Bronchus (tissue), 1 donor: ENCODE data around the gene ENPP4.

GRCh38 chr6:43929495-43929941, 159.5 kb downstream of the VEGFA start:
- PRO-cap = no peak

- PRO-cap = no peak
Observed at GRCh38 chr6:43970863-43971953, 156.0 kb downstream of the MRPL14 start.

DNA sequence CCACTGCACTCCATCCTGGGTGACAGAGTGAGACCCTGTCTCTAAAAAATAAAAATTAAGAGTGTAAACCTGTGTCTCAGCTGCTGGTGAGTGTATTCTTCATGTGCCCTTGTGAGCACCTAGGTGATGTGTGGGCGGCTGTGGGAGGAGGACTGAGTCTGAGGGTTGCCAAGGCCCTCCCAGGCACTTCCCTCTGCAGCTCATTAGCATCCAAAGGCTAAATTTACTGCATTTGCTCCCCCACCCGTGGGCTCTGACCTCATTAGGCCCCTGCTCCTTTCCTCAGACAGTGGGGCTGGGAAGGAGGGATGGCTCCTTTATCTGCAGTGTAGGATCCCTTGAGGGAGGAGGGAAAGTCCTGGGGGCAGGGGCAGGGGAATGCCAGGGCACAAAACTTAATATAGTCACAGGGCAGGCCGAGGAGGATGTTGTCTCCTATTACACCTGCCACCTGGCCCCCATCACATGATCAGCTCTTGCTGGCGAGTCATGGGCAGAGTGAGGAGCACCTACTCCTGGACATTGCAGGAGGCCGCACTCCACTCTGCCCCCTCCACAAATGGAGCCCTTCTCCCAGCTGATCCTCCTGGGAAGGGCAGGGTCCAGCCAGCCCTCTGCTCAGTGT, 133.3 kb downstream of the MRPL14 start:
- PRO-cap = unidirectional peak, plus-strand start at position 479 of the sequence

DNA sequence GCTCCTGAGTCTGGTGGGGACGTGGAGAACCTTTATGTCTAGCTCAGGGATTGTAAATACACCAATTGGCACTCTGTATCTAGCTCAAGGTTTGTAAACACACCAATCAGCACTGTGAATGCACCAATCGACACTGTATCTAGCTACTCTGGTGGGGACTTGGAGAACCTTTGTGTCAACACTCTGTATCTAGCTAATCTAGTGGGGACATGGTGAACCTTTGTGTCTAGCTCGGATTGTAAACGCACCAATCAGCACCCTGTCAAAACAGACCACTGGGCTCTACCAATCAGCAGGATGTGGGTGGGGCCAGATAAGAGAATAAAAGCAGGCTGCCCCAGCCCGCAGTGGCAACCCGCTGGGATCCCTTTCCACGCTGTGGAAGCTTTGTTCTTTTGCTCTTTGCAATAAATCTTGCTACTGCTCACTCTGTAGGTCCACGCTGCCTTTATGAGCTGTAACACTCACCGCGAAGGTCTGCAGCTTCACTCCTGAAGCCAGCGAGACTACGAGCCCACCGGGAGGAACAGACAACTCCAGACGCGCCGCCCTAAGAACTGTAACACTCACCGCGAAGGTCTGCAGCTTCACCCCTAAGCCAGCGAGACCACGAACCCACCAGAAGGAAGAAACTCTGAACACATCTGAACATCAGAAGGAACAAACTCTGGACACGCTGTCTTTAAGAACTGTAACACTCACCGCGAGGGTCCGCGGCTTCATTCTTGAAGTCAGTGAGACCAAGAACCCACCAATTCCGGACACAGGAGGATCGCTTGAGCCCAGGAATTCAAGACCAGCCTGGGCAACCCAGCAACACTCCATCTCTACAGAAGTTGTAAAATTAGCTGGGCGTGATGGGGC, 128.5 kb downstream of the MRPL14 start:
- PRO-cap = no peak

- PRO-cap = no peak
Observed at GRCh38 chr6:44041419-44042106, 85.7 kb downstream of the MRPL14 start.

DNA sequence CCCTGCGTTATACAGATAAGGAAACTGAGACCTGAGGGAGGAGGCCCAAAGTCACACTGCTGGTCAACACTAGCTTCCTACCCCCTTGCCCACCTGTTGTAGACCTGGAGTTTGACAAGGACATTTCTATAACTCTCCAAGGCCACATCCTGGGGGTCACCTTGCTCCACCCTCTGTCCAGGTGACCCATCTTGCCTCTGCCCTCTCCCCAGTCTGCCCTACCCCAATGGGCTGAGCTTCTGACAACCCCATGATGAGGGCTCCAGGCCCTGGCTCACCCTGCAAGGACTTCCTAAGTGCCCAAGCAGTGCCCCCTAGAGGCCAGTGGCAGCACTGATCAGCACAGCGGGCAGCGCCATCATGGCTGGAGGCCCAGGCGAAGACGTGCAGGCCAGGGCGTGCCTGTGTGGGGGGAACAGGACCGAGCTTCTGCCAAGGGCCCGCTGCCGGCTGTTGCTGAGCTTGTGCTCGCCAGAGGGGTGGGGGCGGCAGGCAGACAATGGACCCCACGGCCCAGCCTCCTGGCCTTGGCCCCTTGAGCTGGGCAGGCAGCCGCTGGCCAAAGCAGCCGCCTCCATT, 64.5 kb downstream of the MRPL14 start:
- PRO-cap = no peak

DNA sequence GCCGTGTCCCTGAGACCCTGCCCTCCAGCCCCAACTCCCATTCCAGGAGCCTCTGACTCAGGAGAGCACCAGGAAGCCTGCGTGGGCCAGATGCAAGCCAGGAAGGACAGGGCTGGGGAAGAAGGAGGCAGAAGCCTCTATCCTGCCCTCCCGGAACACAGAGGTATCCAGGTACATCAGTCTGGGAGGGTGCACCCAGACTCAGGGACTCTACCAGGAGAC, 39.9 kb downstream of the MRPL14 start:
- PRO-cap = no peak

DNA sequence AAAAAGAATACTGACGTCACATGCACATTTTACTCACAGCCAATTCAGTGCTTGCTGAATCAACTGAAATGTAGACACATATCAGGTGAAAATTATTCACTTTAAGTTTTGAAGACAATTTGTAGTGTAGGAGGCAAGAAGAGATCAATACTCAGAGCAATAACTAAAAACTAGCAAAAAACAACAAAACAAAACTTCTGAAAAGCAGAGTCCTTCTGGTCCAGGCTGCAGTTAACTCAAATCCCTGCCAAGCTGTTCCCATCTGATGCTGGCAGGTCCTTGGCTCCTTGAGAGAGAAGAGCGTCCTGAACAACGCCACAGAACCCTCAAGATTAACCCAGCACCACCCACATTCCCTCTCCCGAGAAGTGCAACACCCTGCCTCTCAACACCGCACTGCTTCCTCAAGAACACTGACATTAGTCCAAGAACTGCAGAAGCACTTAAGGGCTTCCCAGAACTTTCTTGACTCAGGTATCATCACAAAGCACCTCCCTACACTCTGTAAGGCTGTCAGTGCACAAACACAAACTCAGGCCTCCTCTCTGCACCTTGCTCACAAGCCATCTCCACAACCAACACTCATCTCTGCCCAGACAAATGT, 7.6 kb downstream of the MRPL14 start:
- PRO-cap = unidirectional peak, minus-strand start at position 415 of the sequence

- PRO-cap = no peak
Observed at GRCh38 chr6:44139327-44140129, 12.2 kb downstream of the TMEM63B start.

DNA sequence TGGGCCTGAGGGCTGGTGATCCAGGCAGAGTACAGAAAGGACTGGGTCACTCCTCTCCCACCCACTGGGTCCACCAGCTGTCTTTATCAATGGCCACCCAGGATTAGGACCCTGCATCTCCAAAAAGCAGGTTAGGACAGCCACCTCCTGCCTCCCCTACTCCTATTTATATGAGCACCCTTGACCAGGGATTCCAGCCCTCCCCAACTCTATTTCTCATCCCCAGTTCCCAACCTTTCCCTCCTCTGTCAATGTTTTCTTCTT, 1.5 kb downstream of the NFKBIE start:
- PRO-cap = no peak

DNA sequence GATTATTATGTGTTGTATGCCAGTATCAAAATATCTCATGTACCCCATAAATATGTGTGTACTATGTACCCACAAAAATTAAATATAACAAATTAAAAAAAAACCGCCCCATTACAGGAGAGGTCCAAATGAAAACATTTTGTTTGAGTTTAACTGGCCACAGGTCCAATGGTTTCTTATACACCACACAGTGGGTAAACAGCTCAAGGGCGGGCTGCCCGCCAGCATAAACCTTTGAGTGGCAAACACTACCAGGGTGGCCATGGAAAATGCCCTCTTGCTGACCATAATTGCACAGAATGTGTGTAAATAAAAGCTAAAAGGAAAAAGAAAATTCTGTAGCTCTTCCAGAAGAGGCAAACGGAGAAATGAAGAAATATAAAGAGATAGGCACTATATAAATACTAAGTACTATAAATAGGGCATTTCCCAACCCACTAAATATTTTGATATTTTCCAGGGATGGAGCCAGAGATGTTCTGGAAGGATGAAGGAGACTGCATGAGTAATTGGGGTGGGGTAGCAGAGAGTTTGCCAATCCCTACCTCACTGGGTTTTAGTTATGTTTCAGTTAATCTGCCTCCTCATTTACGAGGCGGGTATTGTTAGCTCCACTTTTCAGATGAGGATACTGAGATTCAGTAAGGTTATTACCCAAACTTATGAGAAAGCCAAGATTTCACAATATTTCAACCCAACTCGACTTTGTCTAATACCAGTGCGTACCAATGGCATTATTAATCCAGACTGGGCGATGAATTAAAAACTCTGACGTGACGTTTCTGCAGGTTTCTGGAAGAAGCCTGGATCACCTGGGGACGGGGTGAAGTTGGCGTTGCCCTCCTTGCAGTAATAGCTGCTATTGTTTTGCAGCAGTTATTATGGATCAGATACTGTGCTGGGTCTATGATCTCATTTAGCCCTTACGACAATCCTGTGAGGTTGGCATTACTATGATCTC, 913 bp upstream of the CDC5L start:
- PRO-cap = no peak

DNA sequence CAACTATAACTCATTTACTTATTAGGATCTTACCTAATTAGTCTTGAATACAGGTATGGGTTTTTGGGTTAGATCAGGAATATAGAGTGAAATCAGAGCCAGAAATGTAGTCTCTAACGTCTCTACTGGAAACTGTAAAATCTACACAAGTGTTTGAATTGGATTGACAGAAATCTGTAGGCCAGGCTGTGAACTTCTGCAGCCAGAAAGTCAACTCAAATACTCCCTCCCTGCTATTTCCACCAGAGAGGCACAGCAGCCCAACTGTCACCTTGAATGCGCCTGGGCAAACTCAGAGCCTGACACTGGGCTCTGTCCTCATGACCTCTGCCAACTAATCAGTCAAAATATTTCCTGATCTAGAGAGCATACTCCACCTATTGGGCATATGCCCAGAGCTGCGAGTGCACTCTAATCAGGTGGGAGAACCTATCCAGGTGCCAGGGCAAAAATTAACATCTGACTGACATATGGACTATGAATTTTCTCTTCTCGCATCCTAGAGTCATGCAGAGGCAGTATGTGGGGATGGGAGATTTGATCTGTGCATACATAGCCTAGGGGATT, 406.4 kb upstream of the RUNX2 start:
- PRO-cap = no peak

DNA sequence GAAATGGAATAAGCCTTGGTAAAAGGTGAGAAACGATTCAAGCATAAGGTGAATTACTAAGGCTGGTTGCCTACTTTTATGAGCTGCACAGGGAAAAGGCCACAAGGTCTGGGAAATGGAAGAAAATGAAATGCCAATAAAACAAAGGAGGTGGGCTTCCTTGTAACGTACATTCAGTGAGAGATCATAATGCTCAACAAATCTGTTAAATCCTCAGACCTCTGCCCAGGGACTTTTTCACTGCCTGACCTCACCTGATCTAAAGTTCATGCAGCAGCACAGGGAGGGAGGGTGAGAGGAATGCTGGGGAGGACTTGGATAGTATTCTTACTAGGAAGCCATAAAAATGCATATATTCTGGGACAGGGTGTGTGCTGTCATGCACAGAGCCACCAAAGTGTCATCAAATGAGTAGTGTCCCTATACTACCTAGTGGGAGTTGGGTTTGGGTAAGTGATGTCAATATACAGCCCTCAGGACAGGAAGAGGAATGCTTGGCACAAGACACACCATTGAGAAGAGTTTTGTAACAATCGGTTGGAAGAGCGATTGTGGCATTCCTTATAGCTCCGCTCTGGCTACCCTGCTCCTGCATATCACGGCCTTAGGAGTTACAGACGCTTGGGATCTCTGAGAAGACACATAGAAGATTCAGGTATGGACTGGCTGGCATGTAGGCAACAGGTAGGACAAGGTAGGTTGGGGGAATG, 32.6 kb downstream of the CLIC5 start:
- PRO-cap = no peak

- PRO-cap = no peak
Observed at GRCh38 chr6:46013713-46014348, 1.8 kb downstream of the CLIC5 start.

DNA sequence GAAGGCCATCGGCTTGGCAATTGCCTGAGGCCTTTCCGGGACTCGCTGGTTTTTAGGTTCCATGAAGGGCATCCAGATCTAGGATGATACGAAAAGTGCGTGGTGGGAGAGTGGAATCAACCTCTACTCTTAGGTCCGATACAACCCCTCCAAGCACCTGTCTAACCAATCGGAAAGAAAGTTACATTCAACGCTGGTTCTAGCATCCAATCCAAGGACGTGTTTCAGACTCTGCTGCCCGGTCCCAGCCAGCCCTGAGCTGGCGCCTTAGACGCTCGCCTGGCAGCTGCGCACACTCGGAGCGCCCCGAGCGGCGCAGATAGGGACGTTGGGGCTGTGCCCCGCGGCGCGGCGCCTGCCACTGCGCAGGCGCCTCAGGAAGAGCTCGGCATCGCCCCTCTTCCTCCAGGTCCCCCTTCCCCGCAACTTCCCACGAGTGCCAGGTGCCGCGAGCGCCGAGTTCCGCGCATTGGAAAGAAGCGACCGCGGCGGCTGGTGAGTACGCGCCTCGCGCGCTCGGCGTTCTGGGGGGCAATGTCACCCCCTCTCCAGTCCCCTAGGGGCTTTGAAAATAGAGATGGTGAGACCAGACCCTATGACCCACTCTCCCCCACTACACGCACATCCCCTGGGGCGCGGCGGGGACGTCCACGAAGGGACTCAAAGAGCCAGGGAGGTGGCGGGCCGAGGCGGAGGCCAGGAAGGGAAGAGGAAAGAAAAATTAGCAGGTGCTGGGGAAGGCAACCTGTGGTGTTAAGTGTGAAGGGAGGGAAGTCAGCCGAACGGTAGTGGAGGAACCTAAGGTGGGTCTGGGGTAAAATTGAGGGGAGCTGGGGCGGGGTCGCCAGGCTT, at the start of gene ENPP4:
Gene ENPP4 (plus strand): TSS at position 295 of the 852 bp plus-strand sequence.
- PRO-cap = bidirectional peak, plus-strand start at position 299 of the sequence, minus-strand start at position 125 of the sequence; bidirectional peak, plus-strand start at position 756 of the sequence, minus-strand start at position 755 of the sequence

- PRO-cap = no peak
Observed at GRCh38 chr6:46484500-46484868, 6.8 kb downstream of the RCAN2 start.

GRCh38 chr6:46506141-46506600, 14.9 kb upstream of the RCAN2 start:
- PRO-cap = no peak

DNA sequence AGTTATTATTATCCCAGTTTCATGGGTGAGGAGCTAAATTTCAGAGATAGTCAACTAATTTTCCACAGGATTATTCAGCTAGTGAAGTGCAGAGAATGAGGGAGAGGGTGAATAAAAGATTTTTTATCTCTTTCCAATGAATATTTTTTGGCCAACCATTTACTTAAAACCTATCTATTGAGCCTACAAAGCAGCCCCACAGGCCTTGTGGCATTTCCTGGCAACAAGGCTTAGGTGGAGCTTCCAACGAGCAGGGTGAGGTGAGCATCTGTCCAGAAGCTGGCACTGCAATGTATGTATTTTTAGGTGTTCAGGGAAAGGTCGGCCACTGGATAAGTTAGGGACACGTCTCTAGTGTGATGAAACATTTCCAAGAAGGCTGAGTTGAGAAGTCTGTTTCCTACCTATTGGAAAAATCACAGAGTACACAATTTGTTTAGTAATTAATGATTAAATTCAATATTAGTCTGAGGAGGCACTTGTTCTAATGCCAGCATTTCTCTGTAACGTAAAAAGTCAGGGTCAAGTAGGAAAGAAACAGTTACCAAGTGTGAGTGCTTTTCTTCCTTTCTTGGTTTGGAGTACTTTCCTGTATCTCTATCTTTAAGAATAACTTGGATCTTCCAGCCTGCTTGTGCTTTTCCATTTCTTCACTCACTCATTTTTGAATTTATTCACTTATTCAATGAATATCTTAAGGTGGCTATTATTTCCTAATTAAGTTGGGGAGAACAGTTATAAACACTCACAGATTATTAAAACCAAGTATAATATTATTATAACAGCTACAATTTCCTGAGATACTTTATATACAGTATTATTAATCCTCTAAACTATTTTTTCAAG, 17.9 kb upstream of the RCAN2 start:
- PRO-cap = no peak

DNA sequence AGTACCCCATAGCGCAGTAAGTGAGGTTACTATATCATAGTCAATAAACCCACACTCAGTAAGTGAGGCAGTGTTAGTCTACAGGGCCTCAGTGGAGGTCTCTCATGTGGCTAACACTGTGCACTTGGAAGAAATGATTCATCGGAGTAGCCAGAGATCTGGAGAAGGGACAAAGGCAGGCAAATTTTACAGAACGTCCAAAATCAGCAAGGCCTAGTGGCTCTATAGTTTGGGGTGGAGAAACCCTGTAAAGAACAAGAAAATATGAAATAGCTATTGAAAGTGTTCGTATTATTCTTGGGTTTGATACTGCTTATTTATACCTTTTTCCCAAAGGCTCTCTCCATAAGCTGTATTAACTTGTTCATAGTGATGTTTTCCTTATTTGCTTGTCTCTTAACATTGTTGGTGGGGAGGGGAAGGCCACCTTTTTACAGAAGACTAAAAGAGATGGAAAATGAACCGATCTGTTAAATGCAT, 2.1 kb downstream of the ADGRF5 start:
- PRO-cap = no peak

DNA sequence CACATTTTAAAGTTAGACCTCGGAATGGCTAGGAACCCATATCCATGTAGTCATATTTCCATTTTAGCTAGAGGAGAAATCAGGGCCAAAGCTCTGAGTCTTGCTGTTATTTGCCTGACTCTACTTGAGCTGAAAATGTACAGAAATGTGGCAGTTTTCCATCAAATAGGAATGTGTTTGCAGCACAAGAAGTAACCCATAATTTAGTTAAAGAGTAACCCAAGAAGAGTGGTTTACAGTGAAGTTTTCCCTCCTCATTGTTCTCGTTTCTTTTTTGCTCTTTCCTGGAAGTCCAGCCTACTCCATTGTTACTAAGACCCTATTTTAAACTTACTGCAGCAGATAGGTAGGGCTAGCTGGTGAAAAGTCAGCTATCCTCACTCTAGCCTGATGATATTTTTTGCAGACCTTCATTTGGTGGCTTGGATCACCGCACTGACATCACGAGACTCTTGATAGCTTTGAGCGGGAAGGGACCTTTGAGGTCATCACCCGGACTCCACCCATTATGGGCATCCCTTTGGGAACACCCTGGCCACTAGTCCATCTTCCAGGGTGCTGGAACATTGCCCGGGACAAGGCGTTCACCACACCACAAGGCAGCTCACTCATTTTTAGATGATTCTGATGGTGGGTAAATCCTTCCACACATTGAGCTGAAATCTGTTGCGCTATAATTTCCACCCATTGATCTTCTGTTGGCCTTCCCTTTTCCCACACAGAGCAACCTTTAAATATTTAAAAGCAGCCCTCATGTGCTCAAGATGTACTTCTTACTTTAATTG, 28.1 kb upstream of the ADGRF5 start:
- PRO-cap = bidirectional peak, plus-strand start at position 578 of the sequence, minus-strand start at position 437 of the sequence